Measurements from ENCODE around the gene UTS2.

DNA sequence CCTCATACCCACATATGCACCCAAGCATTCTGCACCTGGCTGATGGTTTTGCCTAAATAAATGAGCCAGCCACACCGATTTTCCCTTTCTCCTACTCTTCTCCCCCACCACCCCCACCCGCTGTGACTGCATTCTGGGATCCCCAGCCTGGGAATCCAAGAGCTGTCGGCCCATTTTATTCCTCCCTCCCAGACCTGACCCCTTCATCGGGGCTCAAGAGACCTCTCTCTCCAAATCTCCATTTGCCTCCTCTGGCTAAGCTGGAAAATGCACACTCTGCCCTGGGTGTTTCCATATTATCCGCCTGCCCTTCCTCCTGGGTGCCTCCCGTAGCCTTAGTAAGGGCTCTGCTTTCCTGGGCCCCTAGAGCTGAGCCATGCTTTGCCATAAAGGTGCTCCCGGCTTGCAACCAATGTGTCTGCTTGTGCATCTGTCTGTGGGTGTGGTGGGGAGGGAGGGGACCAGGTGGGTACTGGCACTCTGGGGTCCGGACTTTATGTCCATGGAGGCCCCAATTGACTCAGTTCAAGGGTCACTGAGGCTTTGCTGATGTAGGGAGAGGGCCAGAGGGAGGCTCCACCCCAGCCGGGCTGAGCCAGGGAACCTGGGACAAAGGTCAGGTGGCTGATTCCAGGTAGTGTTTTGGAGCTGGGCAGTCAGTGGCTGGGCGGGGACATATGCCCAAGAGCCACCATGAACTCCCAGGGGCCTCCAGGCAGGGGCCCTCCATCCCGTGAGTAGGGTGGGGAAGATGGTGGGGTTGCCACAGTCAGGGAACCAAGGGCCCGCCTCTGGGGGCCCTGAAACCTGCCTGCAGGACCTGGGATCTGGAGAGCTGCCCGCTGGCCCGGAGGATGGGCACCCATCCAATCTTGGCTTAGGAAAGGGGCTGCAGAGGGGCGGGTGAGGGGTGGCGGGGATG is 15.1 kb downstream of the TNFRSF25 start:
- PRO-cap, result no peak

DNA sequence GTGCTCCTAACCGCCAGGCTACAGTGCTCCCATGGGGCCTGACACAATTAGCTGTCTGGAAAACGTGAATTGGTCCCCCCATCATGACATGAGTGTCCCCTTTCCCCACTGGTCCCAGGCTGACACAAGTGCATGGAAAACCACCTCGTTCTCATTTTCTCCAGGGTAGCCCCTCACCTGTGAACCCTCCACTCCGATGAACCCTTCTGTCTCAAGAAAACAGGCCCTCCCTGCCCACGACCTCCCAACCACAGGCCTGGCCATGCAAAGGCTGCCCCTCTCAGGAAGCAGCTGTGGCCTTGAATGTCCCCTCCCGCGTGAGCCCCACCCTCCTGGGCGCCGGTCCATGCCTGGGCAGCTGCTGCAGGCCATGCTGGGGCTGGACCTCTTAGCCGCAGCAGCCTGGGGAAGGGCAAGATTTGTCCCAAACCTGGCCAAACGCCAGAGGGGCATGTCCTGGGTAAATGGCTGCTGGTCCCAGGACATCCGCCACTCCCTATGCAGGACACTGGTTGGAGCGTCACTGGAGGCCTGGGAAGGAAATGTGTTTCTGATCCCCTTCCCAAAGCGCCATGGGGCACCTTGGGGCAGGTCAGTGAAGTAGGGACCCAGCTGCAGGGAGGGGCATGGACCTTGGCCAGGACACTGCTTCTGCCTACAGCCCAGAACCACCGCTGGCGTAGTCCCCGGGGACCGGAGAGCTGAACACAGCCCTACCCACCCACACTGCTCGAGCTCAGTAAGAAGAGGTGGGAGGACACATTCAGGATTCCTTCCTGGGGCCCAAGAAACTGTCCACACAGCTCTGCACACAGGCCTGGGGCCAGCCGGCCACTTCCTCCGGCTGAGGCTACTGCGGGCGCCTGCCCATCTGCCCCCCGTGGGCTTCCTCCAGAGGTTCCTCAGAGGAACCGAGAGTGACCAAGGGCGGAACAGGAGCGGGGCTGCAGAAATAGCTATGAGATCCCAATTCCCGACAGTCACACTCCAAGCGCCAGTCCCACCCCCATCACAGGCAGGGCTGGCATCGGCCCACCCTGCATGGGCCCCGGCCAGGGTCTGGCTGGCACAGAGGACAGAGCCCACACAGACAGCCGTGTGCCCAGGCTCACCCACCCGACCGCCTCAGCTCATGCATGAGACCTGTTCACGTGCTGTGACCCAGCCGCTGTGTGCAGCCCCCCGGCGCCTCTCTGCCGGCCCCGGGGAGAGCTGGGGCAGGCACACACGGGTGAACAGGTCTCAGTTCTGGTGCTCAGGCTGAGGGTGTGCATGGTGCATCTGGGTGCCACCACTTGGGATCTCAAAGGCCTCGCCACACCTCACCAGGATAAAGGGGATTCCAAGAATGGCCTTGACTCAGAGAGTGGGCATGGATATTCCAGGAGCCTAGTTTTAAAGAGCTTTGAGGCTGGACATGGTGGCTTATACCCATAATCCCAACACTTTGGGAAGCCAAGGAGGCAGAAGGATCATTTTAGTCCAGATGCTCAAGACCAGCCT is 10.8 kb upstream of the PLEKHG5 start:
- PRO-cap, result no peak

GRCh38 chr1:6528947-6529327 is 25.4 kb downstream of the NOL9 start:
- PRO-cap, result no peak

- PRO-cap, result no peak
Measured at GRCh38 chr1:6590755-6591779, 11.3 kb downstream of the ZBTB48 start.

DNA sequence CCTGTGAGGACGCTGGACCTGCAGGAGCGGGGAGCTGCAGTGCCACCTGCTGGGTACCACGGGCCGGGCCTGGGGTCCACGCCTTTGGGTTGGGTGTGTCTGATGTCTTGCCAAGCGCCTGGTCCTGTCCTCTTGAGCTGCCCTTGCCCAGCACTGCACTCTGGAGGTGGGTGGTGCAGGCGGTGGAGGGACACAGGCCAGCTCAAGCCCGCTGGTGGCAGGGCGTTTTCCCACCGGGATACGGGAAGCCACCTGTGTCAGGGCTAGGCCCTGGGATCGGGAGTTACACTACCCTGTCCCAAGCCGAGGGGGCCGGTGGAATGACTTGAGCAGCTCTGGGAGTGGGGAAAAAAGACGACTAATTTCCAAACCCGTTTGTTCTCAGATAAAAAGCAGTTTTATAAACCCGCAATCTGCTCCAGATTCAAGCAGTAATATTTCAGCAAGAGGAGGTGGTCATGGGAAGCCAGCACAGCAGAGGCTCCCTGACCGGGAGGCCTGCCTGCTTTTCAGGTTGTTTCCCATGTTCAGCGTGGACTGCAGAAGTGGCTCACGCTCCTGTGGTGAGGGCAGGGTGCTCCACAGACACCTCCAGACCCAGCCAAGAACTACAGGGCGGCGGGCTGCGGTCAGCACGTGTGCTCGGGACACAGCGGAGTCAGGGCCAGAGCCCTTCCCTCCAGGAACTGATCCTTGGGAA is 10.2 kb downstream of the THAP3 start:
- PRO-cap, result no peak

- PRO-cap, result no peak
Measured at GRCh38 chr1:6807774-6808230, 22.5 kb downstream of the CAMTA1 start.

GRCh38 chr1:6841077-6841891 is 56.0 kb downstream of the CAMTA1 start:
- PRO-cap, result no peak

DNA sequence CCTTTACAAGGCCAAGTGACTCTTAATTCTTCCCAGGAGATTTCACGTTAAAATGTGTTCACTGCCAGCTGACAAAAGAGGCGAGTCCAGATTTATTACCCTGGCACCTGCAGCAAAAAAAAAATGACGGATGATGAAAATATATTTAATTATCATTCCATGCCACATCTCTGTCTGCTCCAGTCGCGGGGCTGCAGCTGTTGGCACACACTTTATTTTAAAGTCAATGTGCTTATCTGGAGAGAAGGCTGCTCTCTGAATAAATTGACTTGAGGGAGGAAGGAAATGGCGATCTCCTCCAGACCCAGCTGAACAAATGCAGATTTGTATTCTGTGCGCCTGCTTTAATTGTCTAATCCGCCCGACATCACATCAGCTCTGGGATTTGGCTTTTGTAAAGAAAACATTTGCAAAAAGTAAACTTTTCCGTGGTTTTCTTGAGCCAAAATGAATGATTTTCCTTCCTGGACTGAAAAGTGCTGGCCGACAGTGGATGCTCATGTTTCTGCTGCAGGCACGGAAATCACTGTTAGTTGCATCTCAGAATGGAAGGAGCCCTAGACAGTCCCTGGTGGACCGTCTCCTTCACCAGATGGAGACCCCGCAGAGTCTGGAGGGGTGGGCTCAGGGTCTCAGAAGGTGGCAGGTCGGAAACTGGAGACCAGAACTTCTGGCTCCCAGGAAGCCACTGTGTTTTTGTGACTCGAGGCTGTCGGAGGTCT is 150.2 kb downstream of the CAMTA1 start:
- PRO-cap, result no peak

- PRO-cap, result bidirectional peak, plus-strand start at chr1:7379669, minus-strand start at chr1:7379470
Measured at GRCh38 chr1:7379245-7380179, 391.6 kb upstream of the VAMP3 start.

- PRO-cap, result no peak
Measured at GRCh38 chr1:7441393-7442030, 329.6 kb upstream of the VAMP3 start.

DNA sequence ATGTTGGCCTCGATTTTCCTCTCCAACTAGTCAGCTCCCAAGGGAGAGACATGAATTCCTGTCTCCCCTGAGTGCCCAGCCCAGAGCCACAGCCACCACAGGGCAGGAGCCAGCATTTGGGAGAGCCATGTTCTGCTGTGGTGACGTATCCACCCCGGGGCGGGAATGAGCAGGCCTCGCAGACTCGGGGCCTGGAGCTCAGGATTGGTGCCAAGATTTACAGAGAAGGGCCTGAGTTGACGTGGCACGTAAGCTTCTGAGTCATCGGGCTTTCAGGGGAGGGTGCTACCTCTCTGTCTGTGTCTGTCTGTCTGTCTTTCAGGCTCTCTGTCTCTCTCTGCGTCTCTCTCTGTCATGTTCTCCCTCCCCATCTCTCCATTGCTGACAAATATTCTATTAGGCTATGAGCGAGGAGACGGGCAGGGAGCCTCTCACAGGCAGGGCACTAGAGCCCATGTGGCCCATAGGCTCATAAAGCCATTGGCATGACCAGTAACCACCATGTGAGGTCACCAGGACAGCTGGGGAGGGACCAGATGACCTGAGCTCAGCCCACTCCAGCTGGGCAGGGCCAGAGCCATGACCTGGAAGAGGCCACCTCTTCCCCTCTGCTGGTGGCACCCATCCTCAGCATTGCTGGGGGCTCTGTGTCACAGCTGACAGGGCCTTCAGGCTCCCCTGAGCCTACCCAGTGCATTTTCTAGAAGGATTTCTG is 300.1 kb upstream of the VAMP3 start:
- PRO-cap, result bidirectional peak, plus-strand start at position 330 of the sequence, minus-strand start at position 167 of the sequence

- PRO-cap, result no peak
Measured at GRCh38 chr1:7648772-7649347, 122.2 kb upstream of the VAMP3 start.

DNA sequence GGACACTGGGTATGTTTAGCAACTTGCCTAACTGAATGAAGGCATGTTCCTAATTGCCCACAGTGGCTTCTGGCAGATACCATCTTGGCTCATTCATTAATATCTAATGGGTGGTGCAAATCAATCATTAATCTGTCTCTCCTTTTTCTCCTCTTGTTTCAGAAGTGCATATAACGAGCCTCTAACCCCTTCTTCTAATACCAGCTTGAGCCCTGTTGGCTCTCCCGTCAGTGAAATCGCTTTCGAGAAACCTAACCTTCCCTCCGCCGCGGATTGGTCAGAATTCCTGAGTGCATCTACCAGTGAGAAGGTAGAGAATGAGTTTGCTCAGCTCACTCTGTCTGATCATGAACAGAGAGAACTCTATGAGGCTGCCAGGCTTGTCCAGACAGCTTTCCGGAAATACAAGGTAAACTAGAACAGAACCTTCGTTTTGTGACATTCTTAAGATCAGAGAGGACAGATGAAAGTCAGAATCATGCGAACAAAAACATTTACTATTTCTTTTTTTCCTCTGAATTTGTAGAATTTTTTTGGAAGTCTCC is 25.3 kb upstream of the VAMP3 start:
- PRO-cap, result no peak

DNA sequence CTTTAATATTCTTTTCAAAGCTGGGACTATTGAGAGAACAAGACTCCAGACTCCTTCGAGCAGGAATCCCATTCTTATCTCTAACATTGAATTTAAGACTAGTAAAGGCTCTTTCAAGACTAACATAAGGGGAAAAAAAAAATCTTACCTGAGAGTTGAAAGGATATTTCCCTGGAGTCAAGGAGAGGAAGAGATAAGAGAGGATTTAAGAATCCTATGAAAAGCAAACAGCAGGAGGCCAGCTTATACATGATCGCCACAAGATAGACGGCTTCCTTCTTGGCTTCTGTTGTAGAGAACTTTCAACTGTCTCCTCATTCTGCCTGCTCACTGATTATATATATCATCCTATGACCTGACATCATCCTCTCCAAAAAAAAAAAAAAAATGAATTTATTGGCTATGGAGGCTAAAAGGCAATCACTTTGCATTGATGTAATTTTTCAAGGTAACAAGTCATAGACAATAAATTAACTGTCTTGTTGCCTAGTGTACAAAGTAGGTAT is at the start of gene UTS2:
UTS2 (minus strand) TSS at position 313 of the 506 bp plus-strand sequence.
- PRO-cap, result bidirectional peak, plus-strand start outside the sequence, minus-strand start at position 313 of the sequence

GRCh38 chr1:8077898-8078976 is 52.1 kb upstream of the ERRFI1 start:
- PRO-cap, result no peak

GRCh38 chr1:8154612-8155090 is 128.5 kb upstream of the ERRFI1 start:
- PRO-cap, result no peak

GRCh38 chr1:8323660-8324207 is 5.8 kb downstream of the SLC45A1 start:
- PRO-cap, result no peak

DNA sequence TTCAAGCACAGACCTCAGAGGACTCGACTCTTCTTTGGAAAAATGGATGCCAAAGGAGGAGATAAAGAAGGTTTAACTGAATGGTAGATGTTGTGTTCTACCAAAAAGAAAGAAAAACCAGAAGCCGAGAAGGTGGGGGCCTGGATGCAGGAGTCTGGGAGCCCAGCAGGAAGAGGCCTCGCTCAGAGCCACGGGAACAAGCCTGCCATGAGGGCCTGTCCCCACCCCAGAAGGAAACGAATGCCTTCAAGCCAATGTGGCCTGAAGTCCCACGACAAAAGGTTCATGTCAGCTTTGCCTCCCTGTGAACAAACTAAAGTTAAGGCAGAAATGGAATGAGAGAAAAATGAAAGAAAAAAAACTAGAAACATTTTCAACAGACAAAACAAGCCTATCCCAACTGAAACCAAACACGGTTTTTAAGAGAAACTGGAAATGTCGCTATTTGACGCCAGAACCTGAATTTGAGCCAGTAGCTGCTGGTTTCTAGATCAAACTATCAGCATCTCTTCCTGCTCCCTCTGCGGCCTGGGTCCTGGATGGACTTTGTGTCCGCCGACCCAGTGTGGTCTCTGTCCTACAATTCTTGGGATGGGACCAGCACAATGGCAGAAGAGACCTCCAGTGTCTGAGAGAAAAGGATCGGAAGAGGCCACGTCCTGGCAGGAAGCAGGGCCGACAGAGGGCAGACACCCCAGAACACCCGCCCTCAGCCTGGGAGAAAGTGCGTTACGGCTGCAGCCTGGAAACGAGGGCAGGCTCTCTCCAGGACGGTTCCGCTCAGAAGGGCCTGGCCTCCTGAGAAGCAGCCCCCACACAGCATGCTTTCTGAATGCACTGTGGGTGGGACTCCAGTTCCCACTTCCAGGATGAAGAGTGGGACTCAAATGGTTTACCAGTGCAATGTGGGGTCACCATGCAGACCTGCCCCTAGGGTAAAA is 35.2 kb downstream of the SLC45A1 start:
- PRO-cap, result no peak

DNA sequence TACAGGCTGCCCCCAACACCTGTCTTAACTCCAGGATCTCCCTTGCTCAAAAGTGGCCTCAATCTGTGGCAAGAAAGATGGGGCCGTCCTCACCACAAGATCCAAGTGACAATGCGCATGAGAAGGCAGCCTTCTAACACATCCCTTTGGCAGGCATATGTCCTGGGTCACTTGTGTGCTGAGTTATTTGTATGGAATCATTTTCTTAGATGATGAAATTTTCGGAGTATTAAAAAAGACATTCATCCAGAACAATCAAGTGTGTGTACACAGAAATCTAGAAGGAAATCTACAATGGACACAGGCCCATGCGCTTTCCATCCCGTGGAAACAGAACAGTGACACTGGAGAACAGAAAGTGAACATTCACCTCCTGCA is 35.9 kb downstream of the SLC45A1 start:
- PRO-cap, result no peak

DNA sequence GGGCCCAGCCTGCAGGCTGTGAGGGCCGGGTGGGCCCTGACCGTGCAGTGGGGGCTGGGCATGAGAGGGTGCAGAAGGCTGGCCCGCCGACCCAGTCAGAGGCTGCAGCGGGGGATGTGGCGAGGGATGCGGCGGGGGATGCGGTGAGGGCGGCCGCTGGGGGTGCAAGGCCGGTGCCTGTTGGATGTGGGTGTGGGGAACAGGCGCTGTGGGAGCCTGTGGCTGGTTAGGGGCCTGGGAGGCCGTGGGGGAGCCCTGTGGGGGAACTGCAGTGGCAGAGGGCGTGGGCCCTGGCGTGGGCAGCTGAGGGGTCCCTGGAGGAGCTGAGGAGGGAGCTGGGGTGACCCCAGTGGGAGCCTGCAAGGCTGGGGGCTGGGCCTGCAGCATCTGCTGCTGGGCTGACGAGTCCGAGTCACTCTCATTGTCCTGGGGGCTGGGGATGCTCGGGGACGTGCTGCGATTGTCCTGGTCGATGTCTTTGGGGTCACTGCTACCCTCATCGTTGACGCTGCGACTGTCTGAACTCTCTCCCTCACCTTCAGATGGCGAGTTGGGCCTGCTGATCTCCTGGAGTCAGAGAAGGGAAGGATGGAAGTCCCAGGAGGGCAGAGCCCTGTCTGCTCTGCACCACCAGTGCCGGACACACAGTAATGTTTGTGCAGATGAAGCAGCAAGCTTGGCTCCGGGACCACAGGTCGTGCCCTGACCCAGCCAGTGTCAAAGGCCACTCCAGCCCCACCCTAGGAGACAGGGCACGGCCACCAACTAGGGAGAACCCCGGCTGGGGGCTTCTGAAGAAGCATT is 43.2 kb downstream of the SLC45A1 start:
- PRO-cap, result no peak

Data from A673 (cell line).